Measurements from ENCODE around the genes PKNOX1 and H2BC12L.

GRCh38 chr21:42562530-42562941 lies 48.9 kb downstream of the SLC37A1 start:
- RRBS = 88% methylated on average over 5 of the region's 13 CpGs

DNA sequence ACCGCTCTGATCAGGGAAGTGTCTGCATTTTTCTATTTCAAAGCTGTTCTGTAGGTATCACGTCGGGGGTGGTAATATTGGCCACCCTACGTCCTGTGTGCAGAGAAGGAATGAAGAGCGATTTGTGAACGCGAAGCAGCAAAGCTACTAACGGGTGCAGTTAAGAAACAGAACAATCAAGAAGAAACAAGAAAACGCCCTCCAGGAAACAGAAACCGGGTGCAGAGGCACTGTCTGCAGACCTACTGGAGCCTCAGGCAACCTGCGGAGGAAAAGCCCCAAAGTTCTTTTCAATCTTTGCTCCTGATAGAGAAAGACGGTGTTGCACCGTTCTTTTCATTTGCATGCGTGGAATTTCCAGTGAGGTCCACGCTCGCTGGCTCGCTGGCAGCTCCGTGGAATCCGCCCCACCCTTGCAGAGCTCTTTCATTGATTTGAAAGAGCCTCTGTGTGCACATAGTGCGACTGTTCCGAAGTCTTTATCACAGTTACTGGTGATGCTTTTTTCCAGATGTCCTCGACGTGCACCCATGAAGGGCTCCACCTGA lies 37.0 kb upstream of the PDE9A start:
- RRBS = no CpG with 5 or more reads among the region's 23 CpGs

- RRBS = no CpG with 5 or more reads among the region's 14 CpGs
Observed at GRCh38 chr21:42651673-42652270, 1.6 kb upstream of the PDE9A start.

DNA sequence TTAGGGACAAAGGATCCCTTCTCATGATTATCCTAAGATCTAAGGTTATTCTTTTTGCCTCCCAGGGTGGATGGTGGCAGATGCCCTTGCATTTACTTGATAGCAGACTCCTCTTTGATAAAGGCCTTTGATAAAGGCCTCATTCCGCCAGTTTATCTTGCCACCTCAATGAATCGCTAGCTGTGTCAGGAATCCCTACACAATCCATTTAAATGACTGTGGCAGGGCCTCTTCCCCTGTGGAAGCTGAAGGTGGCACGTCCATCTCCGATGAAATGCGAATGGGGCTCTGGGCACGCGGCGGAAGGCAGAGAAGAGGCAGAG lies 836 bp upstream of the NDUFV3 start:
- RRBS = no CpG with 5 or more reads among the region's 8 CpGs

- RRBS = 3% methylated on average over 45 of the region's 105 CpGs
Observed at GRCh38 chr21:42974058-42974859, at the start of gene PKNOX1. Gene PKNOX1 (plus strand): TSS chr21:42974562.

GRCh38 chr21:42975264-42975976 lies 1.1 kb downstream of the PKNOX1 start:
- RRBS = 5% methylated on average over 25 of the region's 48 CpGs

GRCh38 chr21:43091910-43092476 lies 15.4 kb downstream of the U2AF1 start:
- RRBS = no CpG with 5 or more reads among the region's 9 CpGs

DNA sequence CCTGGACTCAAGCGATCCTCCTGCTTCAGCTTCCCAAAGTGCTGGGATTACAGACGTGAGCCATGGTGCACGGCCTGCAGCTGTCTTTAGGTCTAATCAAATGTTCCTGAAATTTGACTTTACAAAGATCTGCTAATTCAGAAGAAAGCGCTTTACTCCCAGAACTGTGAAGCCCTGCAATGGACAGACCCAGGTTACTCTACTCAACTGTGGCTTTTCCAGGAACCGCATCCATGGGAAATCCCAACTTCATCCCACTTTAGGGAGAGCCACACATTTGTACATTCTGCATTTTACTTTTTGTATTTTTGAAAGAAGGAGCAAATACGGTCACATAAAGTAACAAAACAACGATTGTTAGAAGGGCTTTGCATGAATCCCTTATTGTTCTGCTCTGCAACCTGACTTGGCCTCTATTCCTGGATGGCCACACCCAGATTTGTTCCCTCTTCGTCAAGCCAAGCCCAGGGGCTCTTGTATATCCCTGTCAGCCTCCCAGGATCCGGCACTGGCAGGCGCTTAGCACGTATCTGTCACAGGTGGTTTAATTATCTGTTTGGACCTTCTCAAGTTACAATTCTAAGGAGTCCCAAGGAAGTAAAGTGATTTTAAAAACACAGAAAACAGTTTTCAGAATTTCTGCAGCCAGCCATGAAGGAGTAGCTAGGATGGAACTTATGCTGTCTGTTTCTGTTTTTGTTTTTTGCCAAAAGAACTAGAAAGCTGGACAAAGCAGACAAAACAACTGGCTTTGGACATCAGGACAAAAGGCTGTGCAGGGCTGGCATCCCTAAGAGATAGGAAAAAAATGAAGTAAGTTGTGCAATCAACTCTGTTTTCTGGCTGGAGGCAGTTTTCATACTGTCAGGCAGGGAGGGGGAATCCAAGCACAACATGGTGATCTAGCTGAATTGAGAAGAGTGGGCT lies 28.0 kb downstream of the CRYAA start:
- RRBS = no CpG with 5 or more reads among the region's 11 CpGs

- RRBS = no CpG with 5 or more reads among the region's 35 CpGs
Observed at GRCh38 chr21:43344018-43344884, 82.7 kb downstream of the SIK1 start.

GRCh38 chr21:43564912-43565345 lies at the start of gene H2BC12L:
Gene H2BC12L (plus strand): TSS chr21:43565182.
- RRBS = no CpG with 5 or more reads among the region's 18 CpGs

- RRBS = no CpG with 5 or more reads among the region's 10 CpGs
Observed at GRCh38 chr21:43603022-43603776, 38.2 kb downstream of the H2BC12L start.

GRCh38 chr21:43609586-43610416 lies 44.8 kb downstream of the H2BC12L start:
- RRBS = no CpG with 5 or more reads among the region's 7 CpGs

GRCh38 chr21:43766610-43767337 lies 9.3 kb downstream of the CSTB start:
- RRBS = no CpG with 5 or more reads among the region's 27 CpGs

DNA sequence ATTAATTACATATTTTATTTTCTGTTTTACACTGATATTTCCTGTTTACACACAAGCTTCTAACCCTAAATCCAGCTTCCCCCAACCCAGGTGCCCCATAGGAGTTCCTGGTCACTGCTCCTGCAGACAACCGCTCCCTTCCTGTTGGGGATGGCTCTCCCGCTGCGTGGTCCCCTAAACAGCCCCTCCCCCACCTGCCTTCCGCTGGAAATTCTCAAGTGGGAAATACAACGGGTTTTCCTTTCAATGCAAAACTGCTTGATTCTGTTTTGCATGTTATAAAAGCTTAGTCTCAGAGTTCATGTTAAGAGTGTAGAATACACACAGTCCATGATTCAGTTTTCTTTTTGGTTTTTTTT lies 3.6 kb downstream of the CSTB start:
- RRBS = no CpG with 5 or more reads among the region's 5 CpGs

- RRBS = 44% methylated on average over 7 of the region's 40 CpGs
Observed at GRCh38 chr21:43825860-43826939, 36.8 kb downstream of the RRP1 start.

GRCh38 chr21:43870958-43871829 lies 6.2 kb downstream of the AGPAT3 start:
- RRBS = no CpG with 5 or more reads among the region's 12 CpGs

GRCh38 chr21:43928295-43929088 lies 63.5 kb downstream of the AGPAT3 start:
- RRBS = no CpG with 5 or more reads among the region's 26 CpGs

- RRBS = 58% methylated on average over 3 of the region's 29 CpGs
Observed at GRCh38 chr21:43968784-43969484, 43.2 kb upstream of the TRAPPC10 start.

- RRBS = no CpG with 5 or more reads among the region's 38 CpGs
Observed at GRCh38 chr21:43984938-43985918, 26.9 kb upstream of the TRAPPC10 start.

DNA sequence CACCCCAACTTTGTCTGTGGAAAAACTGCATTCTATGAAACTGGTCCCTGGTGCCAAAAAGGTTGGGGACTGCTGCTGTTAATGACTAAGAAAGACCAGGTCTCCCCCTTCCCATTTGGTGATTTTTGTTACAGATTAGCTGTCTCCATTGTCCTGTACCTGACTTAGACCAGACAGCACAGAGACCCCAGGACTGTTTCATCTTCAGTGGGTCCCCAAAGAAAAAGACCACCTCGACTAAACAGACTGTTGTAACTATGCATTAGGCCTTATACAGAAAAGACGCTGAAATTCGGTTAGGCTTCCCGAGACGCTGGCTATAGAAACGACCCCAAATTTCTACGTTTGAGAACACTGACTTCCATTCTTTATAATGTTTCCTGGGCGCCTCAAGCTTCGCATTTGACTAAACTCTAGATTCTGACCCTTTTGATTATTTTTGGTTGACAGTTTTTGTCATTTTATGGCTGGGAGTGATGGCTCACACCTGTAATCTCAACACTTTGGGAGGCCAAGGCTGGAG lies 1.1 kb upstream of the TRAPPC10 start:
- RRBS = no CpG with 5 or more reads among the region's 9 CpGs

All from UCH-1 (cell line).